H7 (cell line): ENCODE data around the genes BTBD16 and CUZD1.

GRCh38 chr10:121959147-121959842, 15.7 kb downstream of the NSMCE4A start:
- RAMPAGE, long total RNA, result no peak

DNA sequence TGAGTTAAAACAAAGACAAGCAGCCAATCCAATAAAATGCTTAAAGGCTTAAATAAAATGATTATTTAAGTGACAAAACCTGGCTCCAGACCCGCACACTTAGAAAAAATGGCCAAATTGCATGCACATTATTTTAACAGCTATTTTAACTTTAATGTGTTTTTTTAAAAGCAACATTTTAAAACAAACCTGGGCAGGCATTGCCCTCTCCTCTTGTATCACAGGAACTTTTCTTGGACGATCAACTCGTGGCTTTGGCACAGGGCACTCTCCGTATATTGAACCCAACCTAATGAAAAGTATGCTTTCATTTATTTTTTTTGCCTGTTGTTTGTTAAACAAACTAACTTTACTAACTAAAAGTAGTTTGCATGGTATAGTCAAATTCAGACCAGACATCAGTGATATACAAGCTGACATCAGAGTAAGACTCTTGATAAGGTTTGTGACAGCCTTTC, 9.9 kb downstream of the NSMCE4A start:
- RAMPAGE, long total RNA, result no peak

DNA sequence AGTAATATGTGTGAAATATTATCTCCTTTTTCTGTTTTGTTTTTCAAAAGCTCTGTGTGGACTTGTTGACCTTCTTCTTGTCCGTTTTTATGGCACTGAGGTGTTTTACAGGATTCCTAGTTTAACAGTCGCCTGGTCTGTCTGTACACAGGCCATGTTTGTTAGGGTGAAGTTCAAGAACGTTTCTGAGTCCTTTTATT, 18.4 kb downstream of the TACC2 start:
- RAMPAGE, long total RNA, result no peak

GRCh38 chr10:122241570-122242271, 29.4 kb upstream of the BTBD16 start:
- RAMPAGE, long total RNA, result no peak

DNA sequence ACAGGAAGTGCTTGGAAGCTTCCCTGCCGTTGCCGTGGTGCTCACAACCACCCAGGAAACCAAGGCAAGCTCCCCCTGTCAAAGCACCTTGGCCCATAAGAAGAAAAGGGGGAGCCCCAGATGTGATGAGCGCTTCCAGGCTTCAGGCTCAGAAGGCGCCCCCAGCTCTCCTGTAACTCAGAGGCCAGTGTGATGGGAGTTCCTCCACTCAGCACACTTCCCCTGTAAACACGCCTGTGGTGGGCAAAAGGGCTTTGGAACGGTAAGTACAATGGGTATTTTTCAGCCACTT, at the start of gene BTBD16:
TSS of gene BTBD16 (plus strand) at position 44 of the 292 bp plus-strand sequence.
- RAMPAGE, long total RNA, result no peak

DNA sequence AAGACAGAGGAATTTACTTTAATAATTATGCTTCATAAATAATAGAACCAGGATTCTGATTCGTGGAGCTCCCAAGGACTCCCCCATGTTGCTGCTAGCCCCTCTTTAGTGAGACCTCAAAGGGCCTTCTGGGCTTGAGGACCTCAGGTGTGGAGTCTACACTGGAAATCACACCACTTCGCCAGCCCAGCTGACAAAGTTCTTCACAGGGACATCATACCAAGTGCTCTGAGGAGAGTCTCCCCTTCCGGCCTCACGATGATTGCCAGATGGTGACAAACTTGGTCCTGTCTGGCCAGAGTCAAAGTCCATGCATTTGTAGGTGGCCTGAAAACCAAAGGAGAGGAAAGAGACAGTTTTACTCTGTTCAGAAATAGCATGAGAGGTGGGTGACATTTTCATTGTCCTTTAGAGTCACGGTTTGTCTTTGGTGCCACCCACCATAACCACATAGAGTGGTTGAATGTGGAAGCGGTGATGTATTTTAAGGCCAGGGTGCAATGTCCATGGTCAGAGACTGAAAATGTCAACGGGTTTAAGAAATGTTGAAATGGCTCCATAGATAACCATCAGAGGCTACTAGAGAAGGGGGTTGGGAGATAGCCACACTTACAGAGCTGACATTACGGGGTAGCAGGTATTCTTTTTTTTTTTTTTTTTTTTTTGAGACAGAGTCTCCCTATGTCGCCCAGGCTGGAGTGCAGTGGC, 33.0 kb downstream of the BTBD16 start:
- RAMPAGE, long total RNA, result no peak

DNA sequence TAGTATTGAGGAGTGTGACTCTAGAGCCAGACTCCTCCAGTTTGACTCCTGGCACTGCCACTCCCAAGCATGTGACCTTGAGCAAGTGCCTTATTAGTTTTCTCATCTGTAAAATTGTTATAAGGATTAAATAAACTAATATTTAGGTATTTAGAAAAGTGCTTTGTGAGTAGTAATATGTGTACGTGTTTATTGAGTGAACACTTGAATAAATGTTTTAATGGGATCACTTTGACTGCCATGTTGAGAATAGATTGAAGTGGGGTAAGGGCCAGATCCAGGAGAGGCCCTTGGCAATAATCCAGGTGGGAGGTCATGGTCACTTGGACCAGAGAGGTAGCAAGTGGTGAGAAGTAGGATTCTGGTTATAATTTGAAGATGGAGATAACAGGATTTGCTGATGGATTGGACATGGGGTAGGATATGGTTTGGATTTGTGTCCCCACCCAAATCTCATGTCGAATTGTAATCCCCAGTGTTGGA, 6.4 kb downstream of the PLEKHA1 start:
- RAMPAGE, long total RNA, result no peak

DNA sequence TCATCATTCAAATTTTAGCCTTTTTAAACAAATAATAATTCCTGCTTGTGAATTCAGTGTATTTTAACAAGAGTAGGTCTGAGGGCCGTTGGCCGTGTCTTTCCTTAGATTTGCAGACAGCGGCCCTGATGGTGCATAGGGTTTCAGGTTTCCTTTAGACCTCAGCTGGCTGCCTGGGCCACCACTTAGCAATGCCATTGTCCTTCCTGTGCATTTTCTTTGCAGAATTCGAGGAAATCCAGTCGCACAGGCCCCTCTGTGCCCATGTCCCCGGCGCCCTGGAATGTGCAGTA, 14.1 kb downstream of the HTRA1 start:
- RAMPAGE, long total RNA, result no peak

DNA sequence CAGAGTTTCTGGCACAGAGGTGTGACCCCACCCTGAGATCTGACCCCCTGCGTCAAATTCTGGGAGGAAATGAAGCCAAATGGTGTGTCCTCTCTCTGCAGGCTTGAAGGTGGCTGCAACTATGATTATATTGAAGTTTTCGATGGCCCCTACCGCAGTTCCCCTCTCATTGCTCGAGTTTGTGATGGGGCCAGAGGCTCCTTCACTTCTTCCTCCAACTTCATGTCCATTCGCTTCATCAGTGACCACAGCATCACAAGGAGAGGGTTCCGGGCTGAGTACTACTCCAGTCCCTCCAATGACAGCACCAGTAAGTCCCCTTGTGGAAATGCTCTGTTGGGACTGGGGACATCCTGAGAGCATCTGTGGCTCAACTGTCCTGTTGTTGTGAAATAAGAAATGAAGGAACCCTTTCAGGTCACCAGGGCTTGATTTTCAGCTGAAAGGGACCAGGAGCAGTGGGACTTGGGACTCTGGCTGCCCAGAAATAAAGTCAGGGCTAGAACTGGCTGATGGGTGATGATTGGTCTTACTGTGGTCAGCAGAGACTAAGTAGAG, 36.7 kb upstream of the SPADH start:
- RAMPAGE, long total RNA, result no peak

DNA sequence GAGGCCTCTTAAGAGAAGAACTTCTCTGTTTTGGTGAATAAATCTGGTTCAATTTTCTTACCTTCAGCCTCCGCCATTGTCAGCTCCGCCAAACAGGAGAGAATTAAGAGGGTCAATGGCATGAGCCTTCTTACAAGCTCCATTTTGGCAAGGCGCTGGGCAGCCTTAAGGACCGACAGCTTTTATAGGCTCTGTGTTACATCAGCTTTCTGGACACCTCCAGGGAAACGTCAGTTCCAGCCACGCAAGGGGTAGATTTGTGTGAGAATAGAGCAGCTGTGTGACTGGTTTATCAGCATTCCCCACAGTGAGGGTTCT, at the start of gene CUZD1:
TSS of gene CUZD1 (minus strand) at position 157 of the 318 bp plus-strand sequence.
- RAMPAGE, long total RNA, result no peak

GRCh38 chr10:122986179-122986974, 6.2 kb downstream of the PSTK start:
- RAMPAGE, long total RNA, result no peak

DNA sequence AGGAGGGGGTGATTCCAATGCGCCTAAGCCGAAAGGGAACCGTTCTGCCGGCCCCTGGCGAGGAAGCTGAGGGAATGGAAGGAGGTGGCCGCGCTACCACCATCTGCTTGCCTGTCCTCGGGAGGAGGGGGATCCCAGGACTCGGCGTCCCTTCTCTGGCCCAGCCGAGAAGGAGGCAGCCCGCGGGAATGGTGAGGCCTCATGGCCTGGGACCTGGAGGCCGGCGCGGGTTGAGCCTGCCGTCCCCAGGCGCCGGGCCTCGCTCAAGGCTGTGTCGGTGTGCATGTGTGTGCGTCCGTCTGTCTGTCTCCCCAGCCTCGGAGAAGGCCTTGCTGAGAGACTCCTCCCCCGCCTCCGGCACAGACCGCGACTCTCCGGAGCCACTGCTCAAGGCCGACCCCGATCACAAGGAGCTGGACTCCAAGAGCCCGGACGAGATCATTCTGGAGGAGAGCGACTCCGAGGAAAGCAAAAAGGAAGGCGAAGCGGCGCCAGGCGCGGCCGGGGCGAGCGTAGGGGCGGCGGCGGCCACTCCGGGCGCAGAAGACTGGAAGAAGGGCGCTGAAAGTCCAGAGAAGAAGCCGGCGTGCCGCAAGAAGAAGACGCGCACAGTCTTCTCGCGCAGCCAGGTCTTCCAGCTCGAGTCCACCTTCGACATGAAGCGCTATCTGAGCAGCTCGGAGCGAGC, 1.1 kb downstream of the HMX3 start:
- RAMPAGE, long total RNA, result no peak

DNA sequence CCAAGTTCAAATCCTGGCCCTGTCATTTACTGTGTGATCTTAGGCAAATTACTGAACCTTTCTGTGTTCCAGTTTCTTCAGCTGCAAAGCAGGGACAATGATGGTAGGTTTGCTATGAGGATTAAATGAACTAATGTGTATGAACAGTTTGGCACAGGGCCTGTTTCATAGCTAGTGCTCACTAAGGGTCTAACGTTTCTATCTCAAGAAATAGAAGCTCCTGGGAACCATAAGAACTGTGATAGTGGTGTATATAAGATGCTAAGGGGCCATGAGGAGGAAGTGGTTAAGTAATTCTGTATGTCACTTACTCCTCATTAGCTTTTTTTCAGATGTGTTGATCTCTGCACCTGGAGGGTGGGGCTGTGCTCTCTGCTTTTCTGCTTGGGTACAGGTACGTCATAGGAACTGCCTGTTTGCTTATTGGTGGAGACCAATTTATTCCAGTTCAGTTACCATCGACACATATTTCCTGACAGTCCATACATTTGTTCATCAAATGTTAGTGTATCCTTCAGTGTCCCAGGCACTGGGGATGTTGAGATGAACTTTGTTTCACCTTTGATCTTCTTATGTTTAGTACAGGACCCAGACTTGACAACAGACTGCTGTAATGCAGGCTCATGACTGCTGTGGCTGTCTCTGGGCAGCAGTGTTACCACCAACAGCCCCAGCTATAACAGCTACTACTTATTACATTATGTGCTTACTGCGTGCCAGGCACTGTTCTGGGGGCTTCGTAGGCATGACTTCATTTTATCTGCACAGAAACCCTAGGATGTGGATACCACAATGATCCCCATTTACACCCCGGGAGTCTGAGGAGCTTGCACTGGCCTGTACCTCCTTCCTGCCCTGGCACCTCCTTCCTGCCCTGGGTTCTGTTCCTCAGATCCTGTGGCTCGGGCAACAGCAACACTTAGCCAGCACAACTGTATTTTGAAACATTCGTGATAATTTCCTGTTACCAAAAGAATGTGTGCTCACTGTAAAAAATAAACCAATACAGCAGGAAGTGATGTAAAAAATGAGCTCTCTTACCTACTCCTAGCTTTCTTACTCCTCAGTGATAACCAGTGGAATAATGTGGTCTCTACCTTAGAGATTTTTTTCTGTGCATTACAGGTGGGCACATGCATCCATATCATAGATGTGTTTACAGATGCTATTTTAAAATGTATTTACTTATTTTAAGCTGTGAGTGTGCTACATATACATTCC, 87.4 kb downstream of the BUB3 start:
- RAMPAGE, long total RNA, result no peak

GRCh38 chr10:123890560-123891407, 823 bp downstream of the CPXM2 start:
- RAMPAGE, long total RNA, result no peak

DNA sequence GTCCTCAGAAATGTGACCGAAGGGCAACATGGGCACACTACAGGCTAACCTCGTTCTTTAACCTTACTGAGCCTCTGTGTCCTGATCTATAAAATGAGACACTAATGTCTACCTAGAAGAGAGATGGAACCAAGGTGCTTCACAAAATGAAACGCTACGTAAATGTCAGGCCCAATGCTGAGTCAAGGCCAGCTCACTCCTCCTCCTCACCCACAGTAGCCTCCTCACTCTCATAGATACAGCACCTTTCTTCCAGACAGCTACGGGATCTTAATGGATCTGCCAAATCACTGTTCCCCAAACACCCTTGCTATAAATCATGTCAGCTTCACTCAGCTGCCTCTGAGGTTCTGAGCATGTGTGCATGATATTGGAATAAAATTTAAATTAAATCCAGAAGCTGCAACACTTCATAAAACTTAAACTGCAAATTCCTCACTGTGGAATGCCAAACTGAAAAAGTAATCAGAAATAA, 14.6 kb upstream of the CPXM2 start:
- RAMPAGE, long total RNA, result no peak

- RAMPAGE, long total RNA, result no peak
These were observed 82.7 kb downstream of the CHST15 start for GRCh38 chr10:124010679-124011128.

DNA sequence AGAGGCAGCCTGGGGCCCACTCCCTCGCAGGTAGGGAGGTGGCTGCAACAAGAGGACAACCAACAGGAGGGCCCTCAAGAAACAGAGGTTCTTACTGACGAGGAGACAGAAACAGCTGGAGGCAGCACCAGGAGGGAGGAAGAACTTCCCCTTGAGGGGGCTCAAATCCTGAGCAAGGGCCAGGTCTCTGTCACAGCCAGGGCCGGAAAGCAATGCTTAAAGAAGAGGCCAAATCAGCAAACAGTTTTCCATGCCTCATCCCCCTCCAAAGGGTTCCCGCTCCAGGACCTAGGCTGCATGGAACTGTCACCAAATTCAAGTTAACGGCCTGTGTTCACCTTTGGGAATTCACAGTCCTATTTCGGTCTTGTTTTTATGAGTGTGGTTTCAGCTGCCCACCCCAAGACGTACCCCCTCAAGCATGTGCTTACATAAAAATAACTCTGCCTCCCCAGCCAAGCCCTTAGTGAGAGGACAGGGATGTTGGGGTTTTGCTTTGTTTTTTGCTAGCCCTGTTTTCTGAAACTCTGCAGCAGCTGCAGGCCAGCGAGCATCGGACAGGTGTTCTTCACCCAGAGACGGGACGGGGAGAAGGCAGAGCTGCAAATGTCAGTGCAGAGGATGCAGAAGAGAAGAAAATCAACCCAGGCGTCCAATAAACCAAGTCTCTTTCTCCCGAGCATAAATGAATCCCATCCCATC, 13.7 kb downstream of the CHST15 start:
- RAMPAGE, long total RNA, result no peak

DNA sequence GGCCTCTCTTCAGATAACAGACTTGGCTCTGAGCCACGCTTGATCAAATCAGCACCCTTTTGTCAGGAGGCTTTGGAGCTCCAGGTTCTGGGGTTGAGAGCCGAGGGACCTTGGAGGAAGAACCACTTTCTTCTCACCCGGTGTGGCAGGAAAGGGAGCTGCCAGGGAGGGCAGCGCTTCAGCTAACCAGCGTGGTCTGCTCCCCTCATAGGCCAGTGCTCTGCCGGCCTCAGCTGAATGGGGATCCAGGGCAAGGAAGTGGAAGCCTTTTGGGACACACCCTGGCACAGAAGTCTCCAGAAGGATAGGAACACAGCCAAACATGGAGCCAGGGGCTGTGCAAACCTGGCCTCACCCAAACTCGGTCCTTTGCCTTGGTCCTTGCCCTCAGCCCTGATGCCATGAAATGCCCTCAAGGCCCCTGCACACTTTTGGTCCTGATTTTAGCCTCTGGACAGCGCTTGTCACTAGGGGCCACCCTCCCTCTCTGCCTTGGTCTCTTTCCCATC, 23.6 kb upstream of the CHST15 start:
- RAMPAGE, long total RNA, result no peak

DNA sequence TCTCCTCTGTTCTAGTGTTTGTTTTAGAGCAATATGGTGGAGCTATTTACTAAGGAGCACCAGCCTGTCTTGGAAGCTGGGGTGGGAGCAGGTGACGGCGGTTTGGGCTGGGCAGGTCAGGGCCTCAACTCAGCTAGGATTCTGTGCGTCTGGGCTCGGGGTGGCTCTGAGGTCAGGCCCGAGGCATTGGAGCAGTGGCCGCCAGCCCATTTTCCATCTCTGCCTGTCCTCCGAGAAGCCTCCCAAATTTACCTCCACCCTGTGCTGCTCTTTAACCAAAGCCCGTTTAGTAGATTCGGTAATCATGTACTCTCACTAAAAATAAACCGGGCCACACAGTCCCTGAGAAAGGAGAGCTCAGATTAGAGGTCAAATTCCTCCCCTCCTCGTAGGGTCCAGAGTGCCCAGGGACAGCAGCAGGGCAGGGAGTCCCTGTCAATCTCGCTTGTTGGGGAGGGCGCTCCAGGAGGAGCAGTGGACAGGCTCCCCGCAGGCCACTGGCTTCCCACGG, 88.7 kb upstream of the CHST15 start:
- RAMPAGE, long total RNA, result no peak

DNA sequence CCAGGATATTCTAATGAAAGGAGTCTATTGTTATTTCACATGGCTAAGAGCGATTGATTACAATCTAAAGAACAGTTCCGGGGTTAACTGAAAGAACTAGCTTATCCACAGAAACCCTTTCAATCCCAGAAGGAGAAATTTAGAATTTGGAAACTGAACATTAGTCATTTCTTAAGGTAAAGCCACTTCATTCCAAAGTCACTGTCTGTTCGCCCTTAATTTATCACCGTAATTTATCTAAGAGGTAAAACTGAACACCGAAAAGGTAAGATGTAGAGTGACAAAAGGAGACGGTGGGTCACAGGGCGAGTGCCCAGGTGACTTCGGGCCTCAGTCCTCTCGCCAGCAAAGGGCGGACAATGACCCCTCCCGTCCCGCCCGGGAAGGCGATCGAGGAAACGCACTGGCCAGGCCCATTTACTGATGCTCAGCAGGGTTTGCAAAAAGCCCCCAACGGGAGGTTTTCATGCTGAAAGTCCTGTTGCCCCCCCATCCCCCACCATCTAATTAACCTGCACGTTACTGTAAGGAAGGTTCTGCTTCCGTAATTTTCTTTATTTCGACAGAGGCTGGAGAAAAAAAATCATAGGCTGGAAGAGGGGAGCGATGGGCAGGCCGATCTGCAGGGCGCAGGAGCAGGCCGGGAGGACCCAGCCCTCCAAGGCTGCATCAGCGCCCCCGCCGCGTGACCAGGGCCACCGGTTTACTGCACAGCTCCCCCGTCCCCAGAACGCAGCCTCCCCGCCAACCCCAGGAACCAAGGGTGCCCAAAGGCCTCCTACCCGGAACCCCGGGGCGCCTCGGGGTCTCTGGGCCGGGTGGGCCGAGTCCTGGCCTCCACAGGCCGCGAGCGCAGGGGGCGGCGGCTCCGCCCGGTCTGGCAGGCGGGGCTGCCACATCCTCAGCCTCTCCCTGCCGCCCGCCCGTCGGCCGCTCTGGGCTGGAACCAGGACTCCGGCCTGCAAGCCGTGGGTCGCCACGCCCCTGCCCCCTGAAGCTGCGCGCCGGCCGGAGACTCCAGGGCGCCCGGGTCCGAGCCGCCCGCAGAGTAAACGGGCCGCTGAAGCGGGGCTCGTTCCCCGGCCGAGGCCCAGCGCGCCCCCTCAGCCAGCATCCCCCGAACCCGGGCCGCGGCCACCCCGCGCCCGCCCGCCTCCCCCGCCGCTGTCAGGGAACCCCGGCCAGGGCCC, 682 bp downstream of the OAT start:
- RAMPAGE, long total RNA, result no peak